ENCODE data around the gene PSPC1.

- RRBS, result no CpG with 5 or more reads among the region's 14 CpGs
Measured at GRCh38 chr13:19118450-19118772, 63.2 kb downstream of the TUBA3C start.

DNA sequence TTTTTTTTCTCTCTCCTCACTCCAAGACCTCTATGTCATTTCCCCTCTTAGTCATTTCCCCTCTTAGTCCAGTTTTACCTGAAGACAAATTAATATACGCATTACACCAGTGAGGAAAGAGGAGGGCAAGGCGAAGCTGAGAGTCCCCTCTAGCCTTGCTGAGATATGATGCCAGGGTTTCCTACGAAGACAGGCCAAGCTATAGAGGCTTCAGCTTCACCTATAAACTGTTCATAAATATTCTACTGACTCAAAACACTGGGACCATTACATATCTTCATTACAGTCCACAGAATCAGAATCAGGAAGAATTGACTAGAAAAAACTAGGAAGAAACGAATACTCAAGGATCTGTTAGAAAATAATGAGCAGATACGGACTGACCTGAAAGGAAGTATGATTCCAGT lies 43.9 kb downstream of the MPHOSPH8 start:
- RRBS, result no CpG with 5 or more reads among the region's 5 CpGs

GRCh38 chr13:19714187-19714912 lies 68.4 kb downstream of the PSPC1 start:
- RRBS, result no CpG with 5 or more reads among the region's 6 CpGs

DNA sequence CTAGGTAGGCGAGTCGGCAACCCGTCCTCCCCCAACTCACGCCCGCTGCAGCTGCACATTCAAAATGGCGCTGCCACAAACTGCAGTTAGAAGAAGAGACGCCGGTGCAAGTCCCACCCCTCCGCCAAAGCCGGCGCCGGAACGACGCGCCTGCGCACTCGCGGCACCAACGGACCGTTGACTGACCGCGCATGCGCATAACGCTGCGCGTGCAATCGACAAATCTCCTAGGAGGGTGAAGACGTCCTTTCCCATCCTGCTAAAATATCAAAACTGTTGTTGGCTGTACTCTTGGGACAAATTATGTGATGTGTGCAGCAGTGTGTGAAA lies at the start of gene PSPC1:
Gene PSPC1 (minus strand): TSS at position 69 of the 330 bp plus-strand sequence.
- RRBS, result no CpG with 5 or more reads among the region's 28 CpGs

DNA sequence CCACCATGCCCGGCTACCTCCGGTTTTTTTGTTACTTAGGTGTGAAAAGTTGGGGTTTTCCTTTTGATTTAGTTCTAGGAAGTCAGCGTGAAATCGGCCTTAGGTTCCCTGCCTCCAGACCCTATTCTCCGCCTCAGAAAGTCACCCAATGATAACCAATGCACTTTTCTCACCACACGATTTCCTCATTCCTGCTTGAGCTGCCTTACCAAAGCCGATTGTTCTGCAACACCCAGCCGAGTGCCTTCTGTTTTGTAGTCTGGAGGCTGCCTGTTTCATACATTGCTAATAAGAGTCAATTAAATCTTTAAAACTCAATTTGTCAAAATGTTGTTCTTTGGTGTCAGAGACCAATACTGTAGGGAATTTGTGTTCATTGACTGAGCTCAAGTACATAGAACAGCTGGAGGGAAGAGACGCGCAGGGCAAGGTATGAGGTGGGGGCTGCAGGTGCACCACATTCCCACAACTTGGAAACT lies 39.7 kb downstream of the GJA3 start:
- RRBS, result no CpG with 5 or more reads among the region's 10 CpGs

- RRBS, result 1% methylated on average over 21 of the region's 94 CpGs
Measured at GRCh38 chr13:20127497-20128671, 33.0 kb downstream of the GJA3 start.

GRCh38 chr13:20128672-20129005 lies 32.2 kb downstream of the GJA3 start:
- RRBS, result 4% methylated on average over 10 of the region's 25 CpGs

GRCh38 chr13:20405392-20406215 lies 120.1 kb downstream of the CRYL1 start:
- RRBS, result 40% methylated on average over 1 of the region's 28 CpGs

DNA sequence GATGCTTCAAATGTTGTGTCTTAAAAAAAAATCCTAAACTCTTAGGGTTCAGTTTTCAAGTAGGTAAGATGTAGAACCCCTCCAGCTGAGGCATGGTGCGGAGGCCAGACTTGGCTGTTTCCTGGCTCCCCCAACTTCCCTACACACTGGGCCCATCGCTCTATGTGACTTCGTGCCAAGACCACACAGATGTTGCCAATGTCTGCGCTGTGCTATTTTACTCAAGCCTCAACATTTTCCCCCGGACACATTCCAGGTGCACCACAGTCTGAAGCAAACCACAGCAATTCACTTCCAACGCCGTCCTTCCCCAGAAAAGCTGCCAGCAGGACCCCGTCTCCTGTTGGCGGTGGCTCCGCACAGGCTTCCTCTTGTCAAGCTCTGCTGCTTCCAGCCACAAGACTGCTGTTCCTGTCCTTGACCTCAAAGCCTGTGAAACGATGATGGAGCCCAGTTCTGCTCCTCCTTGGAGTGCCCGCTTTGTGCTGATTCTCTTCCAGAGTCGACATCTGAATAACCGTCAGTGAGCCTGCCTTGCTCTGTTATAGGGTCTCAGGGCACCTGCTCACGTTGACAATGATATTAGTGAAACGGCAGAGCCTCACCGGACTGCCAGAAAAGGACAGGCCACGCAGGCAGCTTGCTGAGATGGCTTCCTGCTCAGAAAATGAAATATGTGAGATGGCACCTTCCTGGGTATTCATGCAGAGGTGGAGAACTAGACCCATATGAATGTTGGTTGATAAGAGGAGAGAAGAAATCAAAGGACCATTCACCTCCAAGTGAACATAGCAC lies 100.6 kb downstream of the CRYL1 start:
- RRBS, result no CpG with 5 or more reads among the region's 18 CpGs

DNA sequence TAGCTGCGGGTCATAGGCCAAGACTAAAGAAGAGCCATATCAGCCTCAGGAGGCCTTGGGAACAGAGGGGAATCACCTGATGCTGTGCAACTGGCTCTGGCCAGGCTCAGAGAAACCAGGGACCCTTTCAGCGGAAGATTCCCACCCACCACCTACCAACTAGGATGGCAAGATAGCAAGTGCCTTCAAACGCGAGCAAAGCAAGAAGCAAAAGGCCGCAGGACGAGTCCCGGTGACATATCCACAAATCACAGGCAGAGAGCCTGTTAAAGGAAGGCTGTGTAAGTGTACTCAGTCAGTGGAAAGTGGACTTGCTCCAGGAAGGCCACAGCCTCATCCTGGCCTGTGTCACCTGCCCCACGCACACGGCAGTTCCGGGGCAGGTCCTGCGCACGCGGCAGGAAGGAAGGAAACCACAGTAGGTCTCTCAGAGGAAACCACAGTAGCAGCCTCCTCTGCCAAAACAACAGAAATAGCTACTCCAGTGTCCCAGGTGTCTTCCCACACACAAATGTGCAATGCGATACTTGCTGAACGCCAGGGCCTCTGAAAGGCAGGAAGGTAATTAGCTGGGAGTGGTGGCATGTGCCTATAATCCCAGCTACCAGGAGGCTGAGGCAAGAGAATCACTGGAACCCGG lies 49.9 kb downstream of the CRYL1 start:
- RRBS, result no CpG with 5 or more reads among the region's 16 CpGs

DNA sequence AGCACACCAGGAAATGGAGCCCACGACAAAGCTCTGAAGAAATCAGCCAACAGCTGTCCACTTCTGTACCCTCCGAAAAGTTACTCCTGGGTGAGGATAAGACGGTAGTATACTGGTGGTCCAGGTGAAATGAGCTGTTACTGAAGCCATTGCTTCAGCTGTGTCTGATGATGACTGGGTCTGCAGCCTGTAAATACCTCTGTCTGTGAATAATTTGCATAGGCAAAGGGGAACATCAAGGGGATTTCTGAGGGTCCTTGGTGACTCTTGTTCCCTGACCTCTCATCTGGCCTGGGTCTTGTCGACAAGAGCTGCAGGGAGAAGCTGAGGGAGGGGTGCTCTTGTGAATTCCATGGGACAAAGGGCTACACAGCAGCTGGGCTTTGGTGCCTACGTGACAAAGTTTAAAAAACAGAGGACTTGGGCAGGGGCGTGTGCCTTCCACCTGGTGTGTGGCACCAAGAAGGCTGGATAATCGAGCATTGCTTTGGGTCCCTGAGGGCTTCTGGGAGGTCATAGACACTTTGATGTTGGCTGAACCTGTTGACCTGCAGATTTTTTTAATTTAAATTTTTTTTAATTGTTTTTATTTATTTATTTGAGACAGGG lies 19.0 kb upstream of the CRYL1 start:
- RRBS, result no CpG with 5 or more reads among the region's 7 CpGs

GRCh38 chr13:20546576-20546966 lies 20.4 kb upstream of the IFT88 start:
- RRBS, result no CpG with 5 or more reads among the region's 1 CpG

DNA sequence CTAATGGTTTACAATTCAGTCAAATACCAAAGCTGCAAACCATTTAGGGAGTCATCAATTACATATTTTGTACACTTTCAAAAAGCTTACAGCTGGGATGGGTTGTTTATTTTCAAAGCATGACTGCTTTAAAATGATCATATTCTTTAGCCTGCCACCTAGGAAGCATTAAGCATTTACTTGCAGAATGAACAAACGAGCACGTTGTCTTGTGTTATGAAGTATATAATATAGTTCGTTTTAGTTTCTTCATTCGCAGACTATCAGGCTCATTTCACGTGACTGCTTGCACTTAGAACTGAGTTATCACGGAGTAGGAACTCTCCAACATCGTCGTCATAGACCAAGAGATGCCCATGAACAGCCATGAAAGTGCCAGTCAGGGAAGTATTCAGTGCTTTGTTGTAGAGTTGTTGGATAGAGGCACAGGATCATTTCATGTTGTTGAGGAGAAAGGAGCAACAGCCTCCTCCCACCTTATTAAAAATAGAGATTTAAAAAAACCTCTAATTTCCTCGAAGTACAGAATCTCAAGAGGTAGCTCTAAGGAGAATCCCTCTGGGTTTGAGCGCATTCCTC lies 1.0 kb upstream of the IL17D start:
- RRBS, result no CpG with 5 or more reads among the region's 10 CpGs

DNA sequence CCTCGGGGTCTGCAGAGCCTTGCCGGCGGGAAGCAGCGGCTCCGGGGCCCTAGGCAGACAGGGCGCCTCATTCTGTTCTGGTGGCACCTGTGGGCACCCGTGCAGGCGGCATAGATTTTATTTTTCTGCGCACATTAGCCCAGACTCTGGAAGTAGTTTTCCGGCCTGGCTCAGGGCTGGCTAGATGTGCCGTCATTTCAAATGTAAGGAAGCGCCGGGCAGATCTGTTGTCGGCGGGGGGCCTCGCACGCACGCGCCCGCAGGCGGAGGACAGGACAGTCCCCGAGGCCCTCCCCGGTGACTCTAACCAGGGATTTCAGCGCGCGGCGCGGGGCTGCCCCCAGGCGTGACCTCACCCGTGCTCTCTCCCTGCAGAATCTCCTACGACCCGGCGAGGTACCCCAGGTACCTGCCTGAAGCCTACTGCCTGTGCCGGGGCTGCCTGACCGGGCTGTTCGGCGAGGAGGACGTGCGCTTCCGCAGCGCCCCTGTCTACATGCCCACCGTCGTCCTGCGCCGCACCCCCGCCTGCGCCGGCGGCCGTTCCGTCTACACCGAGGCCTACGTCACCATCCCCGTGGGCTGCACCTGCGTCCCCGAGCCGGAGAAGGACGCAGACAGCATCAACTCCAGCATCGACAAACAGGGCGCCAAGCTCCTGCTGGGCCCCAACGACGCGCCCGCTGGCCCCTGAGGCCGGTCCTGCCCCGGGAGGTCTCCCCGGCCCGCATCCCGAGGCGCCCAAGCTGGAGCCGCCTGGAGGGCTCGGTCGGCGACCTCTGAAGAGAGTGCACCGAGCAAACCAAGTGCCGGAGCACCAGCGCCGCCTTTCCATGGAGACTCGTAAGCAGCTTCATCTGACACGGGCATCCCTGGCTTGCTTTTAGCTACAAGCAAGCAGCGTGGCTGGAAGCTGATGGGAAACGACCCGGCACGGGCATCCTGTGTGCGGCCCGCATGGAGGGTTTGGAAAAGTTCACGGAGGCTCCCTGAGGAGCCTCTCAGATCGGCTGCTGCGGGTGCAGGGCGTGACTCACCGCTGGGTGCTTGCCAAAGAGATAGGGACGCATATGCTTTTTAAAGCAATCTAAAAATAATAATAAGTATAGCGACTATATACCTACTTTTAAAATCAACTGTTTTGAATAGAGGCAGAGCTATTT lies 18.1 kb downstream of the IL17D start:
- RRBS, result 5% methylated on average over 57 of the region's 93 CpGs

- RRBS, result 98% methylated on average over 20 of the region's 65 CpGs
Measured at GRCh38 chr13:20987488-20988514, 73.6 kb downstream of the LATS2 start.

DNA sequence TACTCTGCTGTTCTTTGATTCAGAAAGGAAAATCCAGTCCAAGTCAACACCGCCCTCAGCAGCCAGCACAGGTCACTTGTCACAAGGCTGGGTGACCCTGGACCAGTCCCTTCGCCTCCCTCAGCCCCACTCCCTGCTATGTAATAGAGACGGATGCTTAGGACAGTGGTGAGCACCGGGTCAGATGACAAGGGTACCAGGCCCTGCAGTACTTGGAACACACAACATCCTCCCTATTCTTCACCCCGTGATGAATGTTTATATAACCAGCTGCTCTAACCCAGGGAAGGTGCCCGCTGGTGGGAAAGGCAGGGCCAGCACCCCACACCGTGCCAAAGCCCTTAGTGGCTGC lies 14.3 kb downstream of the LATS2 start:
- RRBS, result no CpG with 5 or more reads among the region's 7 CpGs

- RRBS, result 2% methylated on average over 7 of the region's 17 CpGs
Measured at GRCh38 chr13:21061641-21061973, 221 bp upstream of the LATS2 start.

GRCh38 chr13:21104377-21104704 lies 35.6 kb upstream of the SAP18 start:
- RRBS, result no CpG with 5 or more reads among the region's 18 CpGs

DNA sequence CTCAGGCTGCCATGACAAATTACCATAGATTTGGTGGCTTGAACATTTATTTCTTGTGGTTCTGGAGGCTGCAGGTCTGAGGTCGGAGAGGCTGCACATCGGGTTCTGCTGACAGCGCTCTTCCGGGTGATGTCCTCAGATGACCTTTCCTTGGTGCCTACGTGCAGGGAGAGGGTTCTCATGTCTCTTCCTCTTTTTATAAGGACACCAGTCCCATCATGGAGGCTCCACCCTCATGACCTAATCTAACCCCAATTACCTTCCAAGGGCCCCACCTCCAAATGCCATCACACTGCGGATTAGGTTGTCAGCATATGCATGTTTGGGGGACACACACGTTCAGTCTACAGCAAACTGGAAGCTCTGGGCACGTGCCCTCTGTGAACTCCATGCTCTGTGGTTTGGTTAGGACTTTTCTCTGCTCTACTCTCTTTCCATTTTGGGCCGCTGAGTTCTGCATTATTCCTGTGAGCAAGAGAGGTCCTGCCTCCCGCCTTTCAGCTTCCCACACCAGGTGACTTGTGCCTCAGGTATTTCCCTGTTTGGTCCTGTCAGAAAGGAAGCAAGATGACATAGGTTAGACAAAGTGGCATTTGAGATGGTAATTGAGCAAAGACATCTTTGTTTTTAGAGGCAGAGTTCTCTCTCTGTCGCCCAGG lies 338.7 kb downstream of the FGF9 start:
- RRBS, result no CpG with 5 or more reads among the region's 11 CpGs

DNA sequence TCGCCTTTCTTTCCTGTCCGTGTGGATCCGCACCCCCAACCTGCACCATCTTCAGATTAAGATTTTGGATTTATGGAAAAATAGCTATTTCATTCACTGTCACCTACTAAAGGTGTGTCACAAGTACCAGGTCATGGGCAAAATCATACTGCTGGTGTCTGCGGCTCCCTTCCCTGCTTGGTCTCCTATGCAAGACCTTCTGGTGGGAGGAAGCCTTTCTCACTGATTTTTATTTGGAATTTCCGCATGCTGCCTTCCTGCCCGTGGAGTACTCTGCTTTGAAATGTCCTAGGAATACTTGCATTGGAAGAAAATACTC lies 539.9 kb downstream of the FGF9 start:
- RRBS, result no CpG with 5 or more reads among the region's 6 CpGs

Measured in non-pigmented ciliary epithelial cell (primary cell).